Karpas-422 (cell line): ENCODE measurements around a stretch of chr19.

DNA sequence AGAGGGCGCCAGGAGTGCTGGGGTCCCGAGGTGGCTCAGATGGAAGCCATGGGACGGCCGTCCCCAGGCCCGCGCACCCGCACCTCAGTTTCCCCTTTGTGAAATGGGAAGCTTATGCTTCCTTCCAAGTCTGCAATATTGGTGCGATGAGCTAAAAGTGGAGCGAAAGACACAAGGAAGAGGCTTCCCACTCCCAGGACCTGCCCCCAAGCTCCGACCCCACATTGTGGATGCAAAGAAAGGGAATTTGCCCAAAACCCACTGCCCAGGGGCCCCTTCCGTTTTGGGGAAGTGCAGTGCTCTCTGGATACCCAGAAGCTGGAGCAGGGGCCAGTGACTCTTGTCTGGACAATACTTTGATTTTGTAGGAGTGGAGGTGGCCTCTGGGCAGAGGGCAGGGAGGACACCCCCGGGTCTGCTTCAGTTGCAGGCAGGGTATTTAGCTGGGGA lies 545 bp upstream of the TMC4 start:
- PRO-cap, result no peak
- RAMPAGE, long total RNA, result no peak

DNA sequence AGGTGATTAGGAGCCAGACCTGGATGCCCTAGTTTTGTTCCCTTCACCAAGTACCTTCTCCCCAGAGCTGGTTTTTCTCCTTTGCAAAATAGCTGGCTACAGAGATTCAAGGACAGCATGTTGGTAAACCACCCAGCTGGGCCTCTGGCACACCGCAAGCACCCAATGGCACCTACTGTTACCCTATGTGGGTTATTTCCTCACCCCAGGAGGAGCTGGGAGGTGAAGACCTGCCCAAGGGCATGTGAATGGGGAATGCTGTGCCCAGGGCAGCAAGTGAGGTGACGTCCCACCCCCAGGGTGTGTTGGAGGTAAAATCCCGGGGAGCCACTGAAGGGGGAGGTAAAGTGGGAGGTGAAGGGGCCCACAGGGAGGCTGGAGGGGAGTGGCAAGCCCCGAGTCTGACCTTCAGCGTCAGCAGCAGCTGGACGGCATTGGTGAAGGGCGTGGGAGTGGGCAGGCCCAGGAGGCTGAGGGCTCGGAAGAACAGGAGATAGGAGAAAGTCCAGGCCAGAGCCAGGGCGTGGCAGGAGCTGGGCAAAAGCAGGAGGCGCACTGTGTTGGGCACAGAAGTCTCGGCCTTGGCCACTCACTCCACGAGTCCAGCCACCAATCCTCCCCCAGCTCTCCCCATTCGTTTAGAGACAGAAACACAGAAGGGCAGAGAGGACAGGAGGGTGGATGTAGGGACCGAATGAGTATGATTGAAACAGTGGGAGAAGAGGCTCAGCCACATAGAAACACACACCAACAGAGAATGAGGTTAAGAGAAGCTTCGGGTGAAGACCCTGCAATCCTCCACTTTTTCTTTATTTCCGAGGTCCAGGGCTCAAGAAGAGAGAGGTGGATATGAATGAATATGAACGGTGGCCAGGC lies 2.4 kb downstream of the MBOAT7 start:
- PRO-cap, result no peak
- RAMPAGE, long total RNA, result no peak

DNA sequence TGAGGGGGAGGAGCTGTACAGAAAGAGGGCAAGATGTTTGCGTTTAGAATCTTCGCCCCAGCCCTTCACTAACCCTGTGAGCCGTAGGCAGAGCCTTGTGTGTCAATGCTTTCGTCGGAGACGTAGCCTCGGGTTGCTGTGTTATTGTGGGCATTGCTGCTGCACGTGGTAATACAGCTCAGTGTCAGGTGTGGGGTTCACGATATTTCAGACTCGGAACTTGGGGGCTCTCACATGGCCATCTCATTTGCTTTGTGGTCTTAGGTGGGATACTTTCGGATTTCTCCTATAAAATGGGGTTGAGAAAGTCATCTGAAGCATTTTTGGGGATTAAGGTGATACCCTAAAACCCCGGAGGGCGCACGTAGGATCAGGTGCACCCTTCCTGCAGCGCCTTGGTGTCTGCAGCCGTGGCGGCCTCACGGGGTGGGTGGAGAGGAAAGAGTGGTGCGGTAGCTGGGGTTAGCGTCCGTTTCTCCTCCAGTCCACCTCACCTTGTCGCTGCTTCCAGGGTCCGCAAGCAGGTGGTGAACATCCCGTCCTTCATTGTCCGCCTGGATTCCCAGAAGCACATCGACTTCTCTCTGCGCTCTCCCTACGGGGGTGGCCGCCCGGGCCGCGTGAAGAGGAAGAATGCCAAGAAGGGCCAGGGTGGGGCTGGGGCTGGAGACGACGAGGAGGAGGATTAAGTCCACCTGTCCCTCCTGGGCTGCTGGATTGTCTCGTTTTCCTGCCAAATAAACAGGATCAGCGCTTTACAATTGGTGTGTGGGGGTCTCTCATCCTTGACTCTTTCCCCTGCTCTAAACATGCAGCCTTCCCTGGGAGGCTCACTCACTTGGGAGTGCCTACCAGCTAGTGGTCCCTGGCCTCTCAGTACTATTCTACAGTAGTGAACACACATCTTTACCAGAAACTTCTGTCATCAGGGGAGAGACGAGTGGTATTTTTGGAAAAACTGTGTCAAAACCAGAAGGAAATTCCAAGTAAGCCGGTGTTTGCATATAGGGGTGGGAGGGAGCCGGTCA lies 6.5 kb downstream of the RPS9 start:
- PRO-cap, result no peak
- RAMPAGE, long total RNA, result no peak

DNA sequence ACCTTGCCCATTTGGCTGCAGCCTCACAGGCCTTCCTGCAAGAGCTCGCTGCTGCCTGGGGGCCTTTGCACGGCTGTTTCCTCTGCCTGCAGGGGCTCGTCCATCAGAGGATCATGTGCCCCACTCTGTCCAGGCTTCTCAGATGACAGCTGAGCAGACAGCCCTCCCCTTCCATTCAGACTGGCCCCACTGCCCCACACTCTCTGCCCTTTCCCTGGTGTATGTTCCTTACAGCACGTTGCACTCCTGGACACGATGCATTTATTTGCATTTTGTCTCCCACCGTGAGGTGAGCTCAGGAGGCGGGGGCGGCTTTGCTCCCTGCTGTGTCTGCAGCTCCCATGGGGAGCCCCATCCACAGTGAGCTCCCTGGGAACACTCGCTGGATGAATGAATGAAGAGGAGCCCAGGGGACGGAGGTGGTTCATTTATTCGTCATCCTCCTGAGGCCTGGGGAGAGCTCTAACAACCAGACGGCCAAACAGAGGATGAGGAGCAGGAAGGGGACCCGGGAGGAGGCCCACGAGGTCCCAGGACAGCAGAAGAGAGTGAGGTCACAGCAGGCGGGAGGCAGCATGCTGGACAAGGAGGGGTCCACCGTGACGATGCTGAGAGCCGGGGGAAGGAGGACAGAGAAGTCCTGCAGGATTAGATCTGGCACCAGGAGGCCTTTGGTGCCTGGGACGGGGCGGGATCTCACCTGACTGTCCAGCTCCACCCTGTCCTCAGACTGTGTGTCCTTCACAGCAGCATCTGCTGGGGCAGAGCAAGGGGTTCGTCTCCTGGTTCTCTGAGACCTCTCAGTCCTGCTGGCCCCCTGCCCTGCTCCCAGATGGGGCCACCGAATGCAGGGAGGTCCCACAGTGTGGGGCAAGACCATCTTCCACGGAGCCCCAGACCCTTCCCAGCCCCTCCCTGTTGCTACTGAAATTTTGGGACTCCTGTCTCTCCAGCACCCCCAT lies 4.9 kb downstream of the LILRB3 start:
- PRO-cap, result no peak
- RAMPAGE, long total RNA, result no peak

DNA sequence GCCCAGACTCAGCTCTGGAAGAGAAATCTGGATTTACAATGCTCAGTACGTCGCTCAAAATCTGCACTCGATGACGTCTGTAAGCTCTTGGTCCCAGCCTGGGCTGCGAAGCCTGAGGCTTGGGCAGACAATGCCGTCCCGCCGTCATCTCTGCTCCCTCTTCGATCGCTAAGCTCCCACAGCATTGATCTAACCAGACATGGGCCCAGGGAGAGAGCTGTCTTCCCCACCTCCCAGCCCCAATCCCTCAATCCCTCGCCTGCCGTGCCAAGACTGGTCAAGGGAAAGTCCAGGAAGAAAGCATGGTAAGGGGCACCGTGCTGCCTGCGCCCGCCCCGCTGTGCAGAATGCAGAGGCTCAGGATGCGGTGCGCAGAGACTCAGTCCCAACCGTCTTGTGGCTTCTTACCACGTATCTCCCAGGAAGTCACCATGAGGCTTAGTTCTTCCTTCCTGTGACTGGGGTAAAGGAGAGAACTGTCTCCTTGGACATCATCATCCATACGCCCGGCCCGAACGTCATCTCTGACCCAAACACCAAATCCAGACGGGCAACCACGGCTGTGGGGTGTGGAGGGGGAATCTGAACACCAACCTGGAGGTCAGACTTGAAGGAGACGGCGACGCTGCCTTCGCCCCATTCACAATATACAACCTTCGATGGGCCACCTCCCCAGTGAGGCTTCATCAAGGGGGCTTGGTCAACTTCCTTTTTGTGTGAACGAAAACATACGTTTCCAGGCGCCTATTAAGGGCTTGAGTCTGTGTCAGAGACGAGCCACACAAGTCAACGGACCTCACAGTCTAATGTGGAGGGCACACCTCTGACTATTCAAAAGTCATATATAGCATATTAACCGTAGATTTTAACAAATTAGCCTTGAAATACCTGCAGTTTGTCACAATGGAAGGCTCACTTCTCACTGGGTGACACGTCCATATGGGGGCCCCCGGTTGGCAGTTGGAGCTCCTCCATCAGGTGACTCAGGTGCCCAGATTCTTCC lies 10.6 kb upstream of the LAIR1 start:
- PRO-cap, result no peak
- RAMPAGE, long total RNA, result no peak

DNA sequence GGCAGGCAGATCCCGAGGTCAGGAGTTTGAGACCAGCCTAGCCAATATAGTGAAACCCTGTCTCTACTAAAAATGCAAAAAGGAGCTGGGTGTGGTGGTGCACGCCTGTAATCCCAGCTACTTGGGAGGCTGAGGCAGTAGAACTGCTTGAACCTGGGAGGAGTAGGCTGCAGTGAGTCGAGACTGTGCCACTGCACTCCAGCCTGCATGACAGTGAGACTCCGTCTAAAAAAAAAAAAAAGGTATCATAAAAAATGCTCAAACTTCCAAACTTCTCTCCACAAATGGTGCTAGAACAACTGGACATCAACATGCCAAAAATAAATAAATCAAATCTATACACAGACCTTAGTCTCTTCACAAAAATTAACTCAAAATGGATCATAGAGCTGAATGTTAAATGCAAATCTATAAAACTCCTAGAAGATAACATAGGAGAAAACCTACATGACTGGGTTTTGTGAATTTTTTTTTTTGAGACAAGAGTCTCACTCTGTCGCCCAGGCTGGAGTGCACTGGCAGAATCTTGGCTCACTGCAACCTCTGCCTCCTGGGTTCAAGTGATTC lies 5.8 kb upstream of the LENG8 start:
- PRO-cap, result no peak
- RAMPAGE, long total RNA, result no peak

GRCh38 chr19:54497881-54498079 lies 4.9 kb upstream of the LAIR2 start:
- PRO-cap, result no peak
- RAMPAGE, long total RNA, result no peak

GRCh38 chr19:54526887-54527556 lies 24.4 kb downstream of the LAIR2 start:
- PRO-cap, result no peak
- RAMPAGE, long total RNA, result no peak

GRCh38 chr19:54593807-54594382 lies 463 bp downstream of the LILRA1 start:
- PRO-cap, result no peak
- RAMPAGE, long total RNA, result no peak

DNA sequence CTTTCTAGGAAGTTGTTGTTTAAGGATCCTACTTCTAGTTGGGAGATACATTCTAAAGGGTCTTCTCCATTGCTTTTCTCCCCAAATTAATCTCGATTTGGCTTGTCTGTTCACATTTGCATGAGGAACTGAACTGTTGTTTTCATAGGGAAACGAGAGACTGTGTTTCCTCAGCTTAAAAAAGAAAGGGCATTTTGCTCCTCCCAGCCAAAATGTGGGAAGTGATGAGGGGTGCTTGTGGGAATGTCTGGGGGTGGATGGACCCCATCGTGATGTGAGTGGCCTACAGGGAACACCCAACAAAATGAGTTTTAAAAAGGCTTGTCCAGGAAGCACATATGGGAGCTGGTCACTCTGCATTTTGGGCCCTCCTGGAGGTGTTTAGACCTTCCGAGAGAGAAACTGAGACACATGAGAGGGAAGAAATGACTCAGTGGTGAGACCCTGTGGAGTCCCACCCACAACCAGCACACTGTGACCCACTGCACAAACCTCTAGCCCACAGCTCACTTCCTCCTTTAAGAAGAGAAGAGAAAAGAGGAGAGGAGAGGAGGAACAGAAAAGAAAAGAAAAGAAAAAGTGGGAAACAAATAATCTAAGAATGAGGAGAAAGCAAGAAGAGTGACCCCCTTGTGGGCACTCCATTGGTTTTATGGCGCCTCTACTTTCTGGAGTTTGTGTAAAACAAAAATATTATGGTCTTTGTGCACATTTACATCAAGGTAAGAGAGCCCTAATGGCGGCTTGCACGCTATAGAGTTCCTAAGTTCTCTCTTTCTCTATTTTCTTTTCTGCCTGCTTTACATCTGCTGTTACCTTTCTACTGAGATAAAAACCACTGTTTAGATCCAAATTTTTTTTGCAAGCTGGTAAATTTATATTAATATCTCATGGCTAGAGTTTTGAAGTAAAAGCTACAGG lies 13.4 kb upstream of the LILRB1 start:
- PRO-cap, result no peak
- RAMPAGE, long total RNA, result no peak

- PRO-cap, result no peak
- RAMPAGE, long total RNA, result no peak
Observed at GRCh38 chr19:54889450-54889651, 15.3 kb downstream of the FCAR start.

DNA sequence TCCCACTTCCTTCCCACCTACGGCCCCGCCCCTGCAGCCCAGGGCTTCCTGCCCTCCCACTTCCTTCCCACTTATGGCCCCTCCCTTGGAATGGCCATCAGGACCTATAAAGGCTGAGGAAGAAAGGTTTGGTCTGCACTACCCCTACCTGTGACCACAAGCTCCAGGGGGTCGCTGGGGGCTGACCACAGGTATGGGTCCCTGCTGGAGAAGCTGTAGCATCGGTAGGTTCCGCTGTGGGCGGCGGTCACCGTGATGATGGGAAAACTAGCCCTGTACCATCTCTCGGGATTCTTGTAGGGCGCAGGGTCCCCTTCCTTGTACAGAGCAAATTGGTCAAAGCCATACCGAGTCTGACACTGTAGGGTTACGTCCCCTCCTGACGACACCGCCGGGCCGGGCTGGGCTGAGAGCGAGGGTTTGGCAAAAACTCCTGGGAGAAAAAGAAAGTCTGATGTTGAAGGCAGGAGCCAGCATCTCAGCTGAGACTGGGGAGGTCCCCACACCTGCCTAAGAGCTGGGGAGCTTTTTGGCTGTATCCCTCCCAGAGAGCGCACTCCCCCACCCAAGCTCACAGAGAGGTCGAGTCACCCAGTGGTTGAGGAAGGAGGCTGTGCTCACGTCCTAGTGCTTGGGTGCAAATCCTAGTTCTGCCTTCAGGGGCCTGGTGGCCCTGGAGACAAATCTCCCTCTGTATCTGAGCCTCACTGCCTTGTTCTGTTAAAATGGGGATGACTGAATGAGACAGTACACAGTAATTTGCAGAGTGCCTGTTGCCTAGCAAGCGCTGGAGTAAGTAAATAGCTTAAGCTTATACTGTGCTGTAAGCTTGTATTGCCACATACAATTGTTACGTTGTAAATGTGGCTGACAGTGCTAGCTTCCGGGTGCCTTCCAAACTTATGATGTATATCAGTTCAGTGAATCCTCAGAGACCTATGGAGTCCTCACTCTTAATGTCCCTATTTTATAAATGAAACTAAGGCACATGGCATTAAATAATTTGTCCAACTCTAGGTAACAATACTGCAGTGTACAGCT lies 10.3 kb downstream of the GP6 start:
- PRO-cap, result no peak
- RAMPAGE, long total RNA, result no peak

GRCh38 chr19:55080534-55080859 lies 4.8 kb downstream of the EPS8L1 start:
- PRO-cap, result no peak
- RAMPAGE, long total RNA, result no peak

GRCh38 chr19:55082305-55082801 lies 6.7 kb downstream of the EPS8L1 start:
- PRO-cap, result no peak
- RAMPAGE, long total RNA, result no peak

DNA sequence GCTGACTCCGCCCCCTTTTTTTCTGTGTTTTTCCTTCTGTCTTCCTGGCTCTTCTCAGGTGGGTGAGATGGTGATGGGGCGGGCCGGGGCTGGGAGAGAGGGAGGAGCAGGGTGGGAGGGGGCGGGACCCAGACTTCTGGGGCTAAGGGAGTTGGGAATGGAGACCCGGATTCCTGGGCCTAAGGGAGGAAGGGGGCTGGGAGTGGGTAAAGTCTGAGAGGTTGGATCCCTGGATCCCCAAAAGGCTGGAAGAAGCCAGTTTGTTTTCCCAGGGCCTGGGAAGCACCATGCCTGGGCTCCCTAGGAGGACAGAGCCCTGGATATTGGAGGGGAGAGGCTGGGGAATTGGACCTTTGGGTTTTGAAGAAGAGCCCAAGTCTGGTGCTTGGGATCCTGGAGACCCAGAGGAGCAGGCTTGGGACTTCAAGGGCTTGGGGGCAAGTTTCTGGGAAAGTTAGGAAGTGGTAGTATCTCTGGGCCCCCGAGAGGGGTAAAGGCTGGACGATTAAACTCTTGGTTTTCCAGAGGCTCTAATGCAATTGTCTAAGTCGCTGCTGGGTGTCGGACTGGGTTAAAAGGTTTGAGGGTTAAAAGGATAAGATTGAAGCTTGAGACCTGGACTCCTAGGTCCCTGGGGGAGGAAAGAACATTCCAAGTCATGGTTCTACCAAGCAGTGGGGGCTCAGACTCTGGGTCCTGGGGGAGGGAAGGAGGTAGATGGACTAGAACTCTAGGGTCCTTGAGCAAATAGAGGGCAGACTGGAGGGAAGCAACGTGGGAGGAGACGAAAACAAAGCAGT lies 8.2 kb downstream of the EPS8L1 start:
- PRO-cap, result no peak
- RAMPAGE, long total RNA, result no peak

DNA sequence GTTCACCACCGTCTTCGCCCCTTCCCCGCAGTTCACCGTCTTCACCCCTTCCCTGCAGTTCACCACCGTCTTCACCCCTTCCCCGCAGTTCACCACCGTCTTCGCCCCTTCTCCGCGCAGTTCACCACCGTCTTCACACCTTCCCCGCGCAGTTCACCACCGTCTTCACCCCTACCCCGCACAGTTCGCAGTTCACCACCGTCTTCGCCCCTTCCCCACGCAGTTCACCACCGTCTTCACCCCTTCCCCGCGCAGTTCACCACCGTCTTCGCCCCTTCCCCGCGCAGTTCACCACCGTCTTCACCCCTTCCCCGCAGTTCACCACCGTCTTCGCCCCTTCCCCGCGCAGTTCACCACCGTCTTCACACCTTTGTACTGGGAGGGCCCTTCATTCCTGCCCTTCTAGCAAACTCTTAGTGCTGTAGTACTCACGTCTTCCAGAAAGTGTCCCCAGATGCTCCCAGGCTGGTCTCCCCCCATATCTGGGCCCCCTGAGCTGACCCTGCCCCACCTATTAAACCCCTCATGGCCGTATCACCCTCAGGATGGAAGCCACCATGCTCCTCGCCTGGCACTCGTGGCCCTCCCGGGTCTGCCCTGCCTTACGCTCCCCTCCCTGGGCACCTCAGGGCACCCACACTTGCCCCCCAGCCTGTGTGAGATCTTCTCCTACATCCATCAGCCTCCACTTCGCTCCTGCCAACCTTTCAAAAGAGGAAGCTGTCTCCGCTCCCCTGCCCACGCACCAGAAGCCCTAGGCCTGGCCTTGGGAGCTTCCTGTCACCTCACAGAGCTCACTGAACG lies 19.9 kb downstream of the PPP1R12C start:
- PRO-cap, result no peak
- RAMPAGE, long total RNA, result no peak

GRCh38 chr19:55113082-55113352 lies 4.4 kb downstream of the PPP1R12C start:
- PRO-cap, result no peak
- RAMPAGE, long total RNA, result no peak

DNA sequence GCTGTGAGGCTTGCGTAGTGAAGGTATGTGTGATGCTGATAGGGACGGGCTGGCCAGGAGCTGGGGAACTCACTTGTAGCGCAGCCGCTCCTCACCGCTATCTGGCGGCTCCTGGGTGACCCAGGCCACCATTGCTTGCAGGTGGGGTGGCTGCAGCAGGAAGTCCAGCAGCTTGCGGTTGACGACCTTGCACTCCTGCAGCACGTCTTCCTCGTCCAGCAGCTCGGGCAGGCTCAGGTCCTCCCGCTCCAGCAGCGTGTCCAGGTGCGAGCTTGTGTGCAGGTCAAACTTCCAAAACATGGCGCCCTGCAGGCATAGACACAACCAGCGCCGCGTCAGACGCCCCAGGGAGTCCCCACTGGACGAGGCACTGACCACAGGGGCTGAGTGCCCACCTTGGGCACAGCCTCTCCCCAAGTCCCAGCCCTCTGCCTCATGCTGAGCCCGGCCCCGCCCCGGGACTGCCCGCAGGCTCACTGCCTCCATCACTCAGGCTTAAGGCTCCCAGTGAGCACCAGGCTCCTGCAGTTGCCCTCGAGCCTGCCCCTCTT lies 11.9 kb downstream of the PPP6R1 start:
- PRO-cap, result no peak
- RAMPAGE, long total RNA, result no peak

DNA sequence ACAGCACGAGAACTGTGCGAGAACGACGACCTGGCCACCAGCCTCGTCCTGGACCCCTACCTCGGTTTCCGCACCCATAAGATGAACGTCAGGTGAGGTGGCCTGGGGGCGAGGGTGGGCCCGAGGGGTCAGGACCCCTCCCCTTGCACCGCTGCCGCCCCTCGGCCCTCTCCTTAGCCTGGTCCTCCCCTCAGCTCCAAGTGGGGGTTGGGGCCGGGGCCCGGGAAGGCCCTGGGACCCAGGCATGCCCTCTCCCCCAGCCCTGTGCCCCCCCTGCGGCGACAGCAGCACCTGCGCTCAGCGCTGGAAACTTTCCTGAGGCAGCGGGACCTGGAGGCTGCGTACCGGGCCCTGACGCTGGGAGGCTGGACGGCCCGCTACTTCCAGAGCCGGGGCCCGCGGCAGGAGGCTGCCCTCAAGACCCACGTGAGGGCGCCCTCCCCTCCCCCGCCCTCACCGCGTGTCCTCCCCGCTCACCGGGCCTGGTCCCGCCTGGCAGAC lies 2.3 kb downstream of the KMT5C start:
- PRO-cap, result no peak
- RAMPAGE, long total RNA, result no peak

- PRO-cap, result no peak
- RAMPAGE, long total RNA, result no peak
Observed at GRCh38 chr19:55369144-55369926, 928 bp downstream of the IL11 start.